Hair follicular keratinocyte (primary cell): ENCODE measurements around a stretch of chr7.

GRCh38 chr7:40092477-40093421 is 41.7 kb downstream of the MPLKIP start:
- RAMPAGE, long total RNA = no peak

DNA sequence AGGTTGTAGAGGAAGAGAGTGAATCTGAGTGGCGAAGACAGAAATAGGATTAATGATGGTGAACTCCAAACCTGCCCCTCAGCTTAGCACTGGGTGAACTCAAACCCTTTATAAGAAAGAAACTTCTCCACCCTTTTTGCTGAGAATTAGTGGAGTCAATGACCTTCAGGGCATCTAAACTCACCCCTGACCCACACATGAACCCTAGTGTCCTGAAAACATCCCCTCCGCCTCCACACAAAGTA is 1.4 kb upstream of the INHBA start:
- RAMPAGE, long total RNA = no peak

- RAMPAGE, long total RNA = no peak
These were observed 3.3 kb upstream of the INHBA start for GRCh38 chr7:41705918-41706843.

DNA sequence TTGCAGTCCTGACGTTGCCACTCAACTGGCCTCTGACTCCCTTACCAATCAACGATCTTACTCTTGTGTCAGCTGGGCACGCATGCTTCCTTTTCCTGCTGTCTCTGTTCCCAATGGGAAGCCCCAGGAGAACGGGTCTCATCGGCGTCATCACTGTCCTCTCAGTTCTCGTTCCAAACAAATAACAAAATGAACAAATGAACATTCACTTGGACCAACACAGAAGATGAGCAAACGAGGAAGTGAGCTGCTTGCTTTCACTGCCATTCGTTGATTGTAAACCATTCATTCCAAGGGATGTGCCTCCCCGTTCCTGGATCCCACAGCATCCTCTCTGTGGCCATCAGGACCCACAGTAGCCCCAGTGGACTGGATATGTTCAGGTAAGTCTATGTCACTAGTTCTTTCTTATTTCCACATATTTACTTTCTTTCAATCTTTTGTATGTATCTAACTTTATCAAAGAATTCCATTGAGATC is 227.4 kb downstream of the GLI3 start:
- RAMPAGE, long total RNA = no peak

DNA sequence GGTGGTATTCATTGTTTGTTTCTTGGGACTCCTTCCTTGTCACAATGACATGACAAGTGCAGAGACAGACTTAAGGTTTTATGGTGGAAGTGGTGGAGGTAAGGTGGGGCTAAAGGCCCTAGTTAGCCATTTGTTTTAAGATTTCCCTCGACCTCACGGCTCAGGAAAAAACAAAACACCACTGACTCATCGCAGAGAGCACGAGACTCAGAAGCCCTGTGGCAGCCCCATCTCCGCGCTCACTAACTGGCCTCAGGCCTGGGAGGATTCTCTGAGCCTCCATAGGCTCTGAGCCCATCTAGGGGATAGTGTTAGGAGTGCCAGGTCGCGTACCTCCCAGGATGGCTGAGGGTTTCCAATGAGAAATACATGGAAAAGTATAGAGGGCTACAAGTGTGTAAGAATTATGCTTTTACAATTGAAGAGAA is 2.0 kb upstream of the GLI3 start:
- RAMPAGE, long total RNA = no peak

DNA sequence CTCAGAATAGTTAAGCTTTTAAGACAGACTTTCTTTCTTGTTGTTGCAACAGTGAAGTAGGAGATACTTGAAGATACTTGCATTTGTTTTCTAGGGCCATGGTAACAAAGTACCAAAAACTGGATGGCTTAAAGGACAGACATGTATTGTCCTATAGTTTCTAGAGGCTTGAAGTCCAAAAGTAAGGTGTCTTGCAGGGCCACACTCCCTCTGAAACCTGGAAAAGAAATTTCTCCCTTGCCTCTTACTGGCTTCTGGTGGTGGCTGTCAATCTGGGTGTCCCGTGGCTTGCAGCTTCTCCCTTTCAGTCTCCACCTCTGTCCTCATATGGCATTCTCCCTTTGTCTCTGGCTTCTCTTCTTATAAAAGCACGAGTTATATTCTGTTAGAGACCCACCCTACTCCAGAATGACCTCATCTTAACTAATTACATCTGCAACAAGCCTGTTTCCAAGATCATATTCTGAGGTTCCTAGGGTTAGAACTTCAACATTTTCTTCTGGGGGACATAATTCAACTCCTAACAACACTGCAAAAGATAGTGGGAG is 3.3 kb upstream of the GLI3 start:
- RAMPAGE, long total RNA = no peak

GRCh38 chr7:42262862-42263596 is 26.0 kb upstream of the GLI3 start:
- RAMPAGE, long total RNA = no peak

DNA sequence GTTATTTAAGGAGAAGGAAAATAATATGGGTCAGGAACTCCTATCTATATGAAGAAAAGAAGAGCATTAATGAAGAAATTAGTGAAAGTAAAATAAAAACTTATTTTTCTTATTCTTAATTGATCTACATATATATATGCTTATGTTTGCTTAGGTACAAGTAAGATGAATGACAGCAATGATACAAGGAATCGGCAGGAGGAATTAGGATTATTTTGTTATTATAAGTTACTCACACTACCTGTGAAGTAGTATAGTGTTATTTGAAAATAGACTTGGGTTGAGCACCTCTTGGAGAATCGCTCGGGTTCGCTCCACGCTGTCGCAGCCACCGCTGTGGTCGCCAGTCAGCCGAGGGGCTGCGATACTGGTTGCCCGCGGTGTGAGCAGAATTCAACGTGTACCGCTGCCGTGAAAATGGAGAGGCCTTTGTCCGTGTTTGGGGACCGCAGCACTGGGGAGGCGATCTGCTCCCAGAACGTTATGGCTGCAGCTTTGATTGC is 117.3 kb downstream of the C7orf25 start:
- RAMPAGE, long total RNA = no peak

DNA sequence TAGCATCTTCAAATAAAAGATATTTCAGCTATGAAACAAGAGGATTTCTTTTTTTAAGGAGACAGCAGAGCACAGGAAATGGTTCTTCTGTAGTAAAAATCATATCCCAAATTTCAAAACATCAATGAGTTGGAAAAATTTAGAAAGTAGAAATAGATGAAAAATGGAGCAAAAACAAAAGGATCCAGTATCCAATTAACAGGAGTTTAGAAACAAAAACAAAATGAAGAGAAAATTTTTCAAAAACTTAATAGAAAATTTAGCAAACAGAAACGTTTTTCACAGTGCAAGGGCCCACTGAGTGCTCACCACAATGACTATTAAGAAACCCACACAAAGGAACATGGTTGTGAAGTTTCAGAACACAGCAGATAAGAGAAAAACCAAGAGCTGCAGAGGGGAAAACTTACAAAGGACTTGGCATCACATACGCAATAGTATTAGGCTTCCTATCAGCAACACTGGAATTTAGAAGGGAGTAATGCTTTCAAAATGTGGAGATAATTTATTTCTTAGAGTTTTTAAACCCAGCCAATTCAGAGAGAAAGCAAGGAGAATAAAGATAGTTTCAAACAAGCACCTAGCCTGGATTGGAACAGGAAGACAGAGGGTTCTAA is 1.6 kb upstream of the C7orf25 start:
- RAMPAGE, long total RNA = no peak

- RAMPAGE, long total RNA = no peak
These were observed 1.1 kb downstream of the PSMA2 start for GRCh38 chr7:42930740-42931418.

GRCh38 chr7:42931780-42931982 is 293 bp downstream of the PSMA2 start:
- RAMPAGE, long total RNA = no peak

DNA sequence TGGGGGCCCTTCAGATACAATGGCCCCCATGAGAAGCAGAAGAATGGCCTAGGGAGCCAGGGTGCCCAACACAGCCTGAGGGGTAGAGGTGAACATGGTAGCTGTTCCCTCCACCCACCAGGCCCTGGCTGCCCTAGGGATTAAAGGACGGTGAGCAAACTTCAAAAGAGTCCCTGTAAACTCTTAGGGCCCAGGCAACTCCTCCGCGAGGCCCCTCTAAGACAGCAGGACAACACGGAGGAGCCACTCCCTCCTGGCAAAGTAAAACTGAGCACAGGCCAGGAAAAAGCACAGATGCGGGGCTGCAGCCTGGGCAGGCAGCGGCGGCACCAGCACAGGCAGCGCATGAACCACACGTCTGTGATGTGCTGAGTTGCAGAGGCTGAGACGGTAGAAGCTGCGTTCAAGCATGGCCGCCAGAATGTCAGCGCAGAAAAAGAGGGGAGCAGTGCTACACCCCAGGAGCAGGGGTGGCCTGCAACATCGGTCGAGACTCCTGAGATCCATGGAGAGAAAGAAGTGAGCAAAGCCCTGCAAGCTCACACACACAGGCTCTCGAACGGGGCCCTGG is 46.2 kb upstream of the STK17A start:
- RAMPAGE, long total RNA = no peak

GRCh38 chr7:43834454-43834864 is 34.9 kb downstream of the MRPS24 start:
- RAMPAGE, long total RNA = no peak

GRCh38 chr7:43900924-43901395 is 5.4 kb downstream of the URGCP start:
- RAMPAGE, long total RNA = no peak

DNA sequence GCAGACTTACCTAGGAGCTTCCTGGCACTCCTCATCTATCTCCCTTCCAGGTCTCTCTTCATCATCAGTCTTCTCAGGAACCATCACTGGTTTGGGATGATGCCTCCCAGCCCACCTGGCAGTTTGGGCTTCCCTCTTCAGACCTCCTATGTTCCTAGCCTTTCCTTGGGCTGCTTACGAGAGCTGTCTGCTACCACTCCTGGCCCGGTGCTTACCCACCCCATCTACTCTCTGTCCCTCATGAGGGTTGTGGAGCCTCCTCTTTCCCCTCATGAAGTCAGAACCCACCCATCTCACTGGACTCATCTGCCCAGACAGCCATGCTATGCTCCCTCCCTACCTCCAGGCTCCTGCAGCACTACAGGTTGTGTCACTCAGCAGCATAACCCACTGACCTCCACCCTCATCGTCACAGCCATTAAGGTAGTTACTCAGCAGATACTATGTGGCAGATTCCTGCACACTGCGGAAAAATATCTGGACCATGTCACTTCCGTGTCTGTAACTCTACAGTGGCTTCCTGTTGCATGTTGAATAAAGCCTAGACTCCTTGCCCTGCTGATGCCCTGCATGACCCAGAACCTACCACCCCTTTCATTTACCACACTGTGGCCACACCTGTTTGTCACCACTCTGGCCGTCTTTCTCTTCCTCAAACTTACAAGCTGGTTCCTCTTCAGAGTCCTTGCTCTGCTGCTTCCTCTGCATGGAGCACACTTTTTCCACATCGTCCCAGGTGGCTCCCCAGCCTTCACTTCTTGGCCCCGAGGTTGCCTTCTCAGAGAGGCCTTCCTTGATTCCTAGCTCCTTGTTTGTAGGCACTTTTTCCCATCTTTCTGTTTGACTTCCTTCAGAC is 2.0 kb downstream of the DBNL start:
- RAMPAGE, long total RNA = no peak

DNA sequence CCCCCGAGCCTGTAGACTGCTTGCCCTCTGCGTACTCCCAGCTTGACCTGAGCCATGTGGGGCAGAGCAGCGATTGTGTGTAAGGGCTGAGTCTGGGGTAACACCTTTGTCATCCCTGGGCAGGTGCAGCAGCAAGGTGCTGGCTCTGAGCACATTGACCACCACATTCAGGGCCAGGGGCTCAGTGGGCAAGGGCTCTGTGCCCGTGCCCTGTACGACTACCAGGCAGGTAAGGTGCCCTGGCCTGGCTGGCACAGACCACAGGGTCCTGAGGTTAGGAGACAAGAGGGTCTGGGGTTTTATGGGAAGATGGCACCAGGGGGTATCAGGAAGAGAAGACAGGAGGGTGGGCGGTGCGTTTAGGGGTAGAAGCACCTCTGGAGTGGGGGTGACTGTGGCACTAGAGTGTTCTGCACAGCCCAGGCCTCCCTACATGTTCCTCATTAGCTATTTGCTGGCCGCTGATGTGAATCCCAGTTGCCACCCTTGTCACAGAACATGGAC is 5.4 kb downstream of the PGAM2 start:
- RAMPAGE, long total RNA = no peak

DNA sequence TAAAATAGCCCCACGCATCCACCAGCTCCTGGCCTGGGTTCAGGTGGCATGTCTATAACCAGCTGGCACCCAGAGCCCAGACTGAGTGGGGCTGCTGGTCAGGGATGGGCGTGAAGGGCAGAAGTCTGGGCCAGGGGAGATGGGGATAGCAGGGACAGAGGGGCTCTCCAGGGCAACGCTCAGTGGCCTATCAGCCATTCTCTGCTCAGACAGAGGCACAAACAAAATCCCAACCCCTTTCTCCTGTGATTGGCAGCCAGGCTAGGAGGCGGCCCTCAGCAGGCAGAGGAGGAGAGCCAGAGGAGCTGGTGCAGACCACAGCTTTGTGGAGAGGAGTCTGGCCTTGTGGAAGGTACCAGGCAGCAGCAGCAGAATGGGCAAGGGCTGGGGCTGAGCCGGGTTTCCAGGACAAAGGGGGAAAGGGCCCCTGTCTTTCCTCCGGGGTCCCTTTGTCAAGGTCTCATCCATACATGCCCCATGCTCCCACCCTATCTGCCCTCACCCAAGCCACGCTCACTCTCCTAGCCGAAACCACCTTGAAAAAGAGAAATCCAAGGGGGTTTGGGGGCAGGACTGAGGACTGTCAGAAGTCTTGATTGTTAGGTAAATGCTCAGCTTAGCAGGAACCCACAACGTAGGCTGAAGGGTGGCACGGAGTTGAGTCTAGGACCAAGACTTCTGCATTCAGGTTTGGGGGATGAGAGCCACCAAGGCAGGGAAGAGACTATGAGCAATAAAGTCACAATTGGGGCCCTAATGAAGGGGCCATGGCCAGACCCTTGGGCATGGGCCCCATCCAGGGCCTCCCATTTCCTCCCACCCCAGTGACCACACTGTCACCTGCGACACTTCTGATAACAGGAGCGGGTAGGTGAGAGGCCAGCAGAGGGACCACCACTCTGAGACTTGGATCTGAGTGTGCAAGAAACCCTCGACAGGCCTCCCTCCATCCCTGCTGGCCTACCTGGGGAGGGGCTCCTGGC is 650 bp upstream of the PGAM2 start:
- RAMPAGE, long total RNA = no peak

DNA sequence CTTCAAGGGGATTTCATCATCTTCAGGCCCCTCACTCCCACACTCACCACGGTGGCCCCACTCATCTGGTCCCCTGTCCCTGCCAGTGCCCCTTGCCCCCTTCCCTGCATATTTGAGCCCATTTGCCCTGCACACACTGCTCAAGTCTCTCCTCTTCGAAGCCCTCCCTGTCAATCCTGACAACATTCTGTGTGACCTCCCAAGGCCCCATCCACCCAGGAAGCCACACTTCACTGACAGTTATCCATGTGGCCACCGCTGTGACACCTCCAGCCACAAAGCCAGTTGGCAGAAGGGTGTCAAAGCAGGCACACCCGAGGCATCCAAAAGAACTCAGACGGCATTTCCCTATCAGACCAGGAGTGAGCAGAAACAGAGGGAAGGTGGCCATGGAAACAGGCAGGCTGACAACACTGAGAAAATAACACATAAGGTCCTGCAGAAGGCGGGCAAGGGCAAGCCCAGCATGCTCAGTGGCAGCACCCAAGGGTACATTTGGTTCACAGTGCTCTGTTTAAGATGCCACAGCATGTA is 4.6 kb downstream of the POLM start:
- RAMPAGE, long total RNA = no peak

- RAMPAGE, long total RNA = no peak
These were observed 1.2 kb downstream of the AEBP1 start for GRCh38 chr7:44105166-44105929.

GRCh38 chr7:44257645-44258219 is 57.0 kb downstream of the YKT6 start:
- RAMPAGE, long total RNA = no peak